HTERT-HM (cell line): Measurements from ENCODE around the gene CEACAM5.

GRCh38 chr19:41351161-41352238, 2.2 kb downstream of the TGFB1 start:
- RRBS = under 1% methylated on average over 7 of the region's 66 CpGs

GRCh38 chr19:41352653-41353521, 835 bp downstream of the TGFB1 start:
- RRBS = 1% methylated on average over 40 of the region's 72 CpGs

- RRBS = no CpG with 5 or more reads among the region's 10 CpGs
Measured at GRCh38 chr19:41360337-41360798, 3.6 kb downstream of the B9D2 start.

GRCh38 chr19:41414363-41414747, 12.8 kb downstream of the B3GNT8 start:
- RRBS = no CpG with 5 or more reads among the region's 8 CpGs

- RRBS = no CpG with 5 or more reads among the region's 9 CpGs
Measured at GRCh38 chr19:41415175-41415645, 12.0 kb downstream of the B3GNT8 start.

- RRBS = no CpG with 5 or more reads among the region's 22 CpGs
Measured at GRCh38 chr19:41432802-41433473, 5.8 kb upstream of the B3GNT8 start.

- RRBS = no CpG with 5 or more reads among the region's 3 CpGs
Measured at GRCh38 chr19:41457158-41457686, 14.3 kb downstream of the ERICH4 start.

DNA sequence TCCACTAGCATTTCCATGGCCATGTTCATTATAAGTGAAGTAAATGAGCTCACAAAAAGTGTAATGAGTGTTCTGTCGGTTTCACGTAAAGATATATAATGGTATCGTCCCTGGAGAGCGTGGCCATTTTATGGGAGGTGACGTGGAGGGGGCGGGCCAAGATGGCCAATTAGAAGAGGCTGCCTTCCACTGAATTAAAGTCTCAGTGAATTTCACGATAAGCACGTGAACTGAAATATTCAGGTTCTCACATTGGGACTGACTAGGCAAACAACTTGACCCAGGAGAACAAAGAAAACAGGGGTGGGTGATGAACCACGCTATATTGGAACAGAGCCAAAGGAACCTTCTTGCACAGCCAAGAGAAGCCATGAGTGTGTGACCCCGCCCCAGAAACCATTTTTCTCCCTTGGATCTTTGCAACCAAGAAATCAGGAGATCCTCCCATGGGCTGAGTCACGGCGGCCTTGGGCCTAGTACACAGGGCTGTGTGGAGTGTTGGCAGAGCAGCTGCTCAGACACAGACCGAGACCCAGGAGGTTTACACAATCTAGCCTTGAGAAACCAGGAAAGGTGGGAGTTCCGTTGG, 36.8 kb downstream of the ERICH4 start:
- RRBS = no CpG with 5 or more reads among the region's 14 CpGs

GRCh38 chr19:41497298-41497608, 54.3 kb downstream of the ERICH4 start:
- RRBS = no CpG with 5 or more reads among the region's 1 CpG

- RRBS = no CpG with 5 or more reads among the region's 6 CpGs
Measured at GRCh38 chr19:41545521-41545972, 30.4 kb upstream of the CEACAM21 start.

- RRBS = no CpG with 5 or more reads among the region's 1 CpG
Measured at GRCh38 chr19:41637579-41637957, 10.7 kb upstream of the CEACAM4 start.

- RRBS = no CpG with 5 or more reads among the region's 6 CpGs
Measured at GRCh38 chr19:41708188-41708920, at the start of gene CEACAM5. CEACAM5 (plus strand) TSS chr19:41708626.

GRCh38 chr19:41716292-41716535, 7.8 kb downstream of the CEACAM5 start:
- RRBS = no CpG with 5 or more reads among the region's 4 CpGs

DNA sequence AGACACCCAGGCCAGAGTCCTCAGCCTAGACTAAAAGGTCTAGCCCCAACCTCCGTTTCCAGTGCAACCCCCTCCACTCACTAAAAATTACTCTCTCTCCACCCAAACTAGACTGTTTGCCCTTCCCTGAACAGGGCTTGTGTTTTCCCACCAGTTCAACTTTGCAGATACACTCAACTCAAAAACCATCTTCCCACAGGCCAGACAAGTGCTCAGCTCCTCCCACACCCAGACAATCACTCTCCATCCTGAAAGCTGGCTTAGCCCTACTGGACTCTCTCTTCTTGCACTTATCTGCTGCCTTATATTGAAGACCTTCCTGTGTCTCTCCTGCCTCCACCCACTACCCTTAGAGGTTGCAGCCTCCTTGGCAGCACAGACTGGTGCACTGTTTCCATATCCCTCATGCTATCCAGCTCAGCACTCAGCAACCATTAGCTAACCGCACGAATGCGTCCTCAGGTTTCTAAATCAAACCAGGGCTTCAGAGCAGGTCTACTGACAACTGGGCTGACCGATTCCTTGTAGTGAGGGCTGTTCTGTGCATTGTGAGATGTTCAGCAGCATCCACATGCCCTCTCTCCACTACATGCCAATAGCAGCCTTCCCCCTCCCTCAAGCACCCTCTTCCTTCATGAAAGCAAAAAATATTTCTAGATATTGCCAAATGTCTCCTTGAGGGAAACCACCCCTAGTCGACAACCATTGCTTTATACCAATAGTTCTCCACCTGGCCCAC, 2.8 kb upstream of the CEACAM6 start:
- RRBS = no CpG with 5 or more reads among the region's 6 CpGs

DNA sequence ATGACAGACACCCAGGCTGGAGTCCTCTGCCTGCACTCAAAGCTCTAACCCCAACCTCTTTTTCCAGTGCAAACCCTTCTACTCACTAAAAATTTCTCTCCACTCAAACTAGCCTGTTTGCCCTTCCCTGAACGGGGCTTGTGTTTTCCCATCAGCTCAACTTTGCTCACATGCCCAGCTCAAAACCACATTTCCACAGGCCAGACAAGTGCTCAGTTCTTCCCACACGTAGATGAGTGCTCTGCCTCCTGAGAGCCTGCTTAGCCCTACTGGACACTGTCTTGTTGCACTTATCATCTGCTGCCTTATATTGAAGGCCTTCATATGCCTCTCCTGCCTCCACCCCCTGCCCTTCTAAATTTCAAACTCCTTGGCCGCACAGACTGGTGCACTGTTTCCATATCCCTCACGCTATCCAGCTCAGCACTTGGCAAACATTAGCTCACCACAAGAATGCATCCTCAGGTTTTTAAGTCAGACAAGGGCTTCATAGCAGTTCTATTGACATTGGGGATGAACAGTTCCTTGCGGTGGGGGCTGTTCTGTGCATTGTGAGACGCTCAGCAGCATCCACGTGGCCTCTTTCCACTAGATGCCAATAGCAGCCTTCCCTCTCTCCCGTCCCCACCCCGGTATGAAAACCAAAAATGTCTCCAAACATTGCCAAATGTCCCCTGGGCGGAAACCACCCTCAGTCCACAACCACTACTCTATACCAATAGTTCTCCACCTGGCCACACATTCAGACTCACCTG, 3.9 kb upstream of the CEACAM3 start:
- RRBS = no CpG with 5 or more reads among the region's 10 CpGs

- RRBS = no CpG with 5 or more reads among the region's 12 CpGs
Measured at GRCh38 chr19:41888759-41889200, 5.8 kb downstream of the ARHGEF1 start.

DNA sequence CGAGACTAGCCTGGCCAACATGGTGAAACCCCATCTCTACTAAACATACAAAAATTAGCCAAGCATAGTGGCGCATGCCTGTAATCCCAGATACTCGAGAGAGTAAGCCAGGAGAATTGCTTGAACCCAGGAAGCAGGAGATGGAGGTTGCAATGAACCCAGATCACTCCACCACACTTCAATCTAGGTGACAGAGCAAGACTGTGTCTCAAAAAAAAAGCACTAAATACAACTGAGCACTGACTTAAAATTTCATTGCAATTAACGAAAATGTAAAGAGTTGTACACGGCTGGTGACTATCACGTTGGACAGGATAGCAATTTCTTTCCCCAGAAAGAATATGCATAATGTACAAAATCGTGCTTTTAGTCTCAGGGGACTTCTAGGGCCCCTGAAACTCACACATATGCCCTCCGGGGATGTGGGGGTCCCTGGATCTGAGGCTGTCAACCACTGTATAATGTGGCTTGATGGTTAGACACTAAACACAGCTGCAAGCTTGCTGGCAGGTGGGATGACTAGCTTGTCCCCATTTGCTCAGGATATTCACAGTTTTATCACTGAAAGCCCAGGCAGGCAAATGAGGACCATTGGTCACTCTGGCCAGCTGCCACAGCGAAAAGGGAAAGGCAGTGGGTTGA, 17.3 kb downstream of the ARHGEF1 start:
- RRBS = no CpG with 5 or more reads among the region's 9 CpGs

DNA sequence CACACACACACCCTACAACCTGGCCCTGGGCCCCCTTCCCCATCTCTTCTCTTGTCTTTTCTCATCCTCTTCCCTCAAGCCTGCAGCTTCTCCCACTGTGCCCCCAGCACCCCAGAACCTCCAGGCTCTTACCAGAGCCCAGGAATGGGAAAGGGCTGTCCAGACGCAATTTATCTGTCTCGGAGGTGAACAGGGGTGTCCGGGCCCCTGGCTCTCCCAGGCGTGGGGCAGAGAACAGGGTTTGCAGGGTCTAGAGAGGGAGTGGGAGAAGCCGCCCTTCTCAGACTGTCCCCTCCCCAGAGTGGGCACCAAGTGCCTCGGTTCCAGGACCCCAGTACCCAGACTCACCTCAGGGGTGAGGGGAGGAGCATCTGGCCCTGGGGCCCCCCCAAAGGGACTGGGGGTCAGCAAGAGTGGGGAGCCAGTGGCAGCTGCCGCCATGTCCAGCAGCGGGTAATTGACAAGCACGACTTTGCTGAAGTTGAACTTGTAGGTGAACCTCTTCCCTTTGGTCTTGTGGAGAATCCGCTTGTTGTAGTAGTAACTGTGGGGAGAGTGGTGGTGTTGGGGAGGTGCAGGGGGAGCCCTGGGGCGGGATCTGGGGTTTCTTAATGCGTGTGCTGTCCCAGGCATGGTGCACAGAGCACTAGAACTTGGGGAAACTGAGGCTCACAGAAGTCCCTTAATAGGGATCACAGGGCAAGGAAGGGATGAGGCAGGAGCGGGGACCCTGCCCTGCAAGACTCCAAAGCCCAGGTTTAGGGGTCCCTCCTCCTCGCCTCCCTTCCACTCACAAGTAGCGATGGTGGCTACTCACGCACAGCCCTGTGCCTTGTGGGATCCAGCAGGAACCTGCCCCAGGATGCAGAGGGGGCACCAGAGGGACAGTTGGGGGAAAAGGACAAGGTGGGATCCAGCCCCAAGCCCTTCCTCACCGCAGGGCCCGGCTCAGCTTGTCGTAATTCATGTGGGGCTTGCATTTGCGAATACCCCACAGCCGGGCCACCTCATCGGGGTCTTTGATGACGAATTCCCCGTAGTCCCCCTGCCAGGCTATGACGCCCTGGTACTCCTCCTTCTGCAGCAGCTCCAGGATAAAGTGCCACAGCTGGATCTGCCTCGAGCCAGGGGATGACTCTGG, 19.0 kb downstream of the ERFL start:
- RRBS = no CpG with 5 or more reads among the region's 26 CpGs

DNA sequence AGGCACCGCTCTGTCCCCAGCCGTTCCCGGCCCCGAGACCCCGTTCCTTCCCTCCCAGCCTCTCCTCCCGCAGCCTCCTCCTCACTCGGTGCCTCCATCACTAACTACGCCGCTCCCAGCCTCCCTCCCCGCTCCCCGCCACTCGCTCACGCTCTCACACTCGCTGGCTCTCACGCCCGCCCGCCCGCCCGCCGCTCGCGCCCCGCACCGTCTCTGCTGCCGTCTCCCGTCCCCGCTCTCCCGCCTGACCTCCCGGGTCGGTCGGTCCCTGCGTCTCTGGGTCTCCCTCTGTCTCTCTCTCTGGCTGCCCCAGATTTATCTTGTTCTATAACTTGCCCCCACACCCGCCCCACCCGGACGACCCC, 15.2 kb downstream of the ERFL start:
- RRBS = 3% methylated on average over 9 of the region's 35 CpGs

GRCh38 chr19:41947051-41947491, 12.1 kb downstream of the RABAC1 start:
- RRBS = no CpG with 5 or more reads among the region's 4 CpGs